Jurkat, Clone E6-1 (cell line): ENCODE data around the genes CHAD and RSAD1.

GRCh38 chr17:50220157-50220634 lies 18.8 kb upstream of the COL1A1 start:
- RRBS, result no CpG with 5 or more reads among the region's 6 CpGs

DNA sequence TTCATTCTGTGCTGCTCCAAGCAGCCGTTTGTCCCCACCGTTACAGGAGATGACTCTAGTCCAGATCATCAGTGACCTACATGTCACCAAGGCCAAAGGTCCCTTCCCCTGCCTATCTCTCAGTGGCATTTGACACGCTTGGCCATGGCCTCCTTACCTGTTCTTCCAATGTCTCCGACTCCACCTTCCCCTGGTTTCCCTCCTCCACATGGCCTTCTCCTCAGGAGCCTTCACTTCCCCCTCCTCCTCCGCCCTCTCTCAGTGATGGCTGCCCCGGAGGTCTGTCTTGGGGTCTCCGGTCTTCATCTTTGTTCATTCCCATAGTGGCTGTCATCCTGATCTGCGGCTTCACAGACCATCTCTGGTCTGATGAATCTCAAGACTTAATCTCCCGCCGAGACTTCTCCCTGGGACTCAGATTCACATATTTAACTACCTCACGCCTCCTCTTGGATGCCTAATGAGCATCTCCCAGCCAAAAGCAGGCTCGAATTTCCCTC lies 9.6 kb downstream of the TMEM92 start:
- RRBS, result no CpG with 5 or more reads among the region's 12 CpGs

- RRBS, result no CpG with 5 or more reads among the region's 7 CpGs
Measured at GRCh38 chr17:50452688-50453236, 15.9 kb downstream of the CHAD start.

DNA sequence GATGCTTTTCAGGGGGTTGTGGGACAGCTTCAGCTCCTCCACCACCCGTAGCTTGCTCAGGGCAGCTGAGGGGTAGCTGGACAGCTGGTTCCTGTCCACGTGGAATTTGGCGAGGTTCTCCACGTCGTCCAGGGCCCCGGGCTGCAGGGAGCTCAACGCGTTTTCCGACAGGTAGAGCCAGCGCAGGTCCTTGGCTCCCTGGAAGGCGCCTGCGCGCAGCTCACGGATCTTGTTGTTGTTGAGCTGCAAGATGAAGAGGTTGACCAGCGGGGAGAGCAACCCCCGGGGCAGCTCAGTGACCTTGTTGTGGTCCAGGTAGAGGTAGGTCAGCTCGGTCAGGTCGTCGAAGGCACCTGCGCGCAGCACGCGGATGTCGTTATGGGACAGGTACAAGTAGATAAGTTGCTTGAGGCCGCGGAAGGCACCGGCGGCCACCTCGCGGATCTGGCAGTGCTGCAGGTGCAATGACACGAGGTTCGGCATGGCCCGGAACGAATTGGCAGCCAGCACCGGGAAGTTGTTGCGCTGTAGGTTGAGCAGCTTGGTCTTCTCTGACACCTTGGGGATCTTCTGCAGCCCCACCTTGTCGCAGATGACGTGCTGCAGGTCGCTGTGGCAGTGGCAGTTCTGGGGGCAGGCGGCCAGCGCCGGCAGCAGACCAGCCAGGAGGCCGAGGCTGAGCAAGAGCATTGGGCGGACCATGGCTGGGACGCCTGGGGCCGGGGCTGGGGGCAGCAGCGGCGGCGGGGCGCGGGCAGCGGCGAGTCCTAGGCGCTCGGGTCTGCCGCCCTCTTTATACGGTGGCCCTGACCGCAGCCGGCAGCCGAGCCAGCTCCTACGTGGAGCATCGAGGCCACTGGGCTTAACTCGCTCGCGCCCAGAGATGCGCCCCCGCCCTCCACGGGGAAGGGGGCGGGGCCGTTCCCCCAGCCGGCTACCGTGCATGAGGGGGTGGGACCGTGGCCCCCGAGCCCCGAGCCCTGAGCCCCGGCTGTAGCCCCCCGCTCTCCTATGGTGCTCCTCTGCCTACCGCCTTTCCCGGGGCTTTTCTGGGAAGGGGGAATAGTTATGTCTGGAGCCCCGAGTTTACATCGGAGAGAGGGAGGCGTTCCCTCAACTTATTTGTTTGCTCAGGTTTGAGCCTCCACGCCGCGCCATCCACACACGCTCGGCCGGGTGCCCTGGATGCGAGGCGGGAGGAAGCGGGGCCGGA lies at the start of gene CHAD:
Gene CHAD (minus strand): TSS at position 769 of the 1,213 bp plus-strand sequence.
- RRBS, result 77% methylated on average over 20 of the region's 92 CpGs

- RRBS, result 2% methylated on average over 33 of the region's 66 CpGs
Measured at GRCh38 chr17:50478620-50479197, at the start of gene RSAD1. Gene RSAD1, plus strand, starts transcription at chr17:50478860.

GRCh38 chr17:50499144-50499352 lies 9.2 kb upstream of the MYCBPAP start:
- RRBS, result no CpG with 5 or more reads among the region's 1 CpG

- RRBS, result no CpG with 5 or more reads among the region's 10 CpGs
Measured at GRCh38 chr17:50506076-50506535, 2.1 kb upstream of the MYCBPAP start.

- RRBS, result no CpG with 5 or more reads among the region's 6 CpGs
Measured at GRCh38 chr17:50521813-50522304, 10.7 kb upstream of the EPN3 start.

DNA sequence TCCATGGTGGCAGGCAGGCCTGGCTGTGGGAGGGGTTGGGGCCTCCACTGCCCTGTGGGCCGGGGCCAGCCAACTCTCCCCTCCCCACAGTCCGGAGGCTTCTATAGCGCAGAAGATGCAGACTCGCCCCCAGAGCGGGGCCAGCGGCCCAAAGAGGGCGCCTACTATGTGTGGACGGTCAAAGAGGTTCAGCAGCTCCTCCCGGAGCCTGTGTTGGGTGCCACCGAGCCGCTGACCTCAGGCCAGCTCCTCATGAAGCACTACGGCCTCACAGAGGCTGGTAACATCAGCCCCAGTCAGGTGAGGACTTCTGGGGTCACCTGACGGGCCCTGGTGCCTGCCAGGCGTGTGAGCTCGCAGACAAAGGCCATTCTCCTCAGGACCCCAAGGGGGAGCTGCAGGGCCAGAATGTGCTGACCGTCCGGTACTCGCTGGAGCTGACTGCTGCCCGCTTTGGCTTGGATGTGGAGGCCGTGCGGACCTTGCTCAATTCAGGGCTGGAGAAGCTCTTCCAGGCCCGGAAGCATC lies 3.7 kb downstream of the SPATA20 start:
- RRBS, result 74% methylated on average over 5 of the region's 22 CpGs

- RRBS, result no CpG with 5 or more reads among the region's 16 CpGs
Measured at GRCh38 chr17:50554105-50554475, 6.4 kb upstream of the CACNA1G start.

- RRBS, result no CpG with 5 or more reads among the region's 33 CpGs
Measured at GRCh38 chr17:50558683-50559176, 1.8 kb upstream of the CACNA1G start.

- RRBS, result no CpG with 5 or more reads among the region's 9 CpGs
Measured at GRCh38 chr17:50618980-50619423, 15.7 kb upstream of the ABCC3 start.

- RRBS, result no CpG with 5 or more reads among the region's 13 CpGs
Measured at GRCh38 chr17:50627973-50628406, 6.7 kb upstream of the ABCC3 start.

GRCh38 chr17:50638495-50639672 lies 4.2 kb downstream of the ABCC3 start:
- RRBS, result no CpG with 5 or more reads among the region's 11 CpGs

DNA sequence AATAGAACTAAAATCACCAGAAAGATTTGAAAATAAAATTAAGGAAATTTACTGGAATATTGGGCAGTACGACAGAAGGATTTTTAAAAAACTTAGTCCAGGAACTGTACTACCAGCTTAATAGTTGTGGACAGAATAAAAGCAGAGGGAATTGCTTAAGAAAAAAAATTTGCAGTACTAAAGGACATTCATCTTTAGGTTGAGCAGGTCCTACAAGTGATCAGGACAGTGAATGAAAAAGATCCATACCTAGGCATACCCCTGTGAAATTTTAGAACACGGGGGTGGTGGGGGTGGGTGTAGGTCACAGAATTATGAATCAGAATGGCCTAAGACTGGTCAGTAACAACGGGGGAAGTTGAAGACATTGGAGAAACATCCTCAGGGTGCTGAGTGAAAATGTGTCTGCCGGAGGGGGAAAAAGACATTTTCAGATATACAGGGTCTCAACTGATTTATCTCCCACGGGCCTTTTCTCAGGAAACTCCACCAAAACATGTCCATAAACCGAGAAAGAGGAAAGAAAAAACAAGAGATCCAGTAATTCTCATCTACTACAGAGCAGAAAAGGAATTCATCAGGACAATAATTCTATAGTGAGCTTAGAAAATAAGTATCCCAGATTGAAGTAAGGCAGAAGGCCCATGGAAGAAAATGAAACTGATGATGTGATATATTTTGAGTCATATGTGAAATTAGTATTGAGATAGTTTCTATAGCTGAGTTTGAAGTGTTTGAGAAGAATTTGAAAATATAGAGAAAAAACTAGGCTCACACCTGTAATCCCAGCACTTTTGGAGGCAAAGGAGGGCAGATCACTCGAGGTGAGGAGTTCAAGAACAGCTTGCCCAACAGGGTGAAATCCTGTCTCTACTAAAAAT lies 19.5 kb downstream of the LUC7L3 start:
- RRBS, result no CpG with 5 or more reads among the region's 7 CpGs

DNA sequence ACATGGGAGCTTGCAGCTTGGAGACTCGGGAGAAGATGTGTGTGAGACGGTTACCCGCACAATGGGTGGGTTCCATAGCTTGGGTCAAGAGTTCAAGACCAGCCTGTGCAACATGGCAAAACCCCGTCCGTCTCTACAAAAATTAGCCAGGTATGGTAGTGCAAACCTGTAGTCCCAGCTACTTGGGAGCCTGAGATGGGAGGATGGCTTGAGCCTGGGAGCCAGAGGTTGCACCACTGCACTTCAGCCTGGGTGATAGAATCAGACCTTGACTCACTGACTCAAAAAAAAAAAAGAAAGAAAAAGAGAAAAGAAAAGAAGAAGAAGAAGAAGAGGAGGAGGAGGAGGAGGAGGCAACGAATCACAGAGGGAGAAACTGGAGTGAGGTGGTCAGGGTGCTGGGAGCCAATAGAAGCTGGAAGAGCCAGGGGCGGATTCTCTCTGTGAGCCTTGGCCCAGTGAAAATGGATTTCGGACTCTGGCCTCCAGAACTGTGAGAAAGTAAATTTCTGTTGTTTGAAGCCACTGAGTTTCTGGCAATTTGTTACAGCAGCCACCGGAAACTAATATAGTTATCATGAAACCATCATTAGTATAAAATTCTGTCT lies 27.9 kb upstream of the WFIKKN2 start:
- RRBS, result no CpG with 5 or more reads among the region's 9 CpGs

- RRBS, result no CpG with 5 or more reads among the region's 8 CpGs
Measured at GRCh38 chr17:50855735-50856489, 10.2 kb downstream of the TOB1 start.

DNA sequence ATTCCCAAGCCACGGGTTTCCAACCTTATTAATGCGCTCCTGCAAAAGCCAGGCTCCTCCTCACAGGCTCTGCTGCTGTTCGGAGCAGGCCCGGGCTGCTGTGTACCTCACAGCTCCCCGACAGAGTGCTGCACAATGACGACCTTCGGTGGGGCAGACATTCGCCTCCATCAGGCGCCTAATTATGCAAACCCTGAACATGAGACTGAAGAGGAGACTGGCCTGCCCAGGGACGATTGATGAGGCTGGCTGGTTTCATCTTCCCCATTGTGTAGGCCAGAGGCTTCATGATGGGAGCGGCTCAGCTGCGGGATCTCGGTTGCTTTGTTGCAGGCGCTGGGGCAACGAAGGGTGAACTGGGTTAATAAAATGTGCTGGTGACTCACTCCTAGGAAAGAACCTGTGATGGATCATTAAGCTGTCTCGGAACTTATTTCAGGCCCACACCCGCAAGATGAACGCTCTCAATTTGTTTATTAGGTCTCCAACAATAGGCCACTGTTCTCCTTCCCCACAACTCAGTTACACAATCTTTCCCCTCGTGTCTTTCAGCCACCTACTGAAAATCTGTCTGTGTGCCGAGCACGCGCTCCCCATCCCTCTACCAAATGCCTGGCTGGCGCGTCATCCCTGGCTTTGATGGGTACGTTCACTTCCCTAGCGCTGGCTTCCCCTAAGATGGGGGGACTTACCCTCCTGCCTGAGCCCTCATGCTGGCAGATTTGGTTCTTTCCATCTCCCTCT lies 27.2 kb upstream of the TOB1 start:
- RRBS, result no CpG with 5 or more reads among the region's 26 CpGs

GRCh38 chr17:50898872-50899372 lies 32.8 kb upstream of the TOB1 start:
- RRBS, result no CpG with 5 or more reads among the region's 5 CpGs

- RRBS, result no CpG with 5 or more reads among the region's 18 CpGs
Measured at GRCh38 chr17:50909749-50910807, 43.9 kb upstream of the TOB1 start.